Bronchial epithelial cell (primary cell): ENCODE results near the gene CFHR1.

GRCh38 chr1:196819530-196819913, at the start of gene CFHR1:
CFHR1 (plus strand) TSS chr1:196819731.
- RRBS, 2 experiments, result no CpG with 5 or more reads among the region's 1 CpG

GRCh38 chr1:196823446-196823695, 3.8 kb downstream of the CFHR1 start:
- RRBS, 2 experiments, result no CpG with 5 or more reads among the region's 1 CpG

DNA sequence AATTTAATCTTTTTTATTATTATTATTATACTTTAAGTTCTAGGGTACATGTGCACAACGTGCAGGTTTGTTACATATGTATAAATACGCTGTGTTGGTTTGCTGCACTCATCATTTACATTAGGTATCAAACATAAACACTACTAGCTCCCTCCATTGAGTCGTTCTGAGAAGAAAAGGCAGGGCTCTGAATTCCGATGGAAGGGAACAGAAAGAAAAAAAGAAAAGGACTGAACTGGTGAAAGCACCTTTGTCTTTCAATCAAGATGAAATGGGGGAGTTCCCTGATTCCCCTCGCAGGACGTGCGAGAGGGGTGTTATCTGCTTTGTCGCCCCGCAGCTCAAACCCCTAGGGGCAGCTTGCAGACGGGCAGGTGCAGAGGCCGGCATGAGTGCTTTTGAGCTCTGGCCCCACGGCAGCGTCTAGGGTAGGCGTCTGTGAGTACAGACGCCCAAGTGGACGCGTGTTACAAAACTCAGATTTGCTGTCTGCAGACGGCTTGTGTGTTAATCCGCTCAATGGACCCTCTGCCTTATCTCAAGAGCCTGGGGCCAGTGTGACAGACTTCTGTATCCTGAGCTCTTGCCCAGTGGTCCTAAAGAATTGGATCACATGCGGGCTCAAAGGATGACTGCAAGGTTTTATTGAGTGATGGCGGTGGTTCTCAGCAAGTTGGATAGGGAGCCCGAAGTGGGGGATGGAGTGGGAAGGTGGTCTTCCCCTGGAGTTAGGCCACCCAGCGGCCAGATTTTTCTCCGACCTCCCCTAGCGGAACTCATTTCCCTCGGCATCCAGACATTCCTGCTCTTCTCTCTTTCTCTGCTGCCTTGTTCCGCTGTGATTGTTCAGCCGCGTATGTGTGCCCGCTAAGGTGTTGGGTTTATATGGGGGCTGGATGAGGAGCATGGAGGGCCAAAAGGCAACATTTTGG, 9.3 kb downstream of the CFHR4 start:
- RRBS, 2 experiments, result no CpG with 5 or more reads among the region's 30 CpGs

- RRBS, 2 experiments, result no CpG with 5 or more reads among the region's 1 CpG
These were observed 137.0 kb downstream of the DENND1B start for GRCh38 chr1:197638384-197638669.

DNA sequence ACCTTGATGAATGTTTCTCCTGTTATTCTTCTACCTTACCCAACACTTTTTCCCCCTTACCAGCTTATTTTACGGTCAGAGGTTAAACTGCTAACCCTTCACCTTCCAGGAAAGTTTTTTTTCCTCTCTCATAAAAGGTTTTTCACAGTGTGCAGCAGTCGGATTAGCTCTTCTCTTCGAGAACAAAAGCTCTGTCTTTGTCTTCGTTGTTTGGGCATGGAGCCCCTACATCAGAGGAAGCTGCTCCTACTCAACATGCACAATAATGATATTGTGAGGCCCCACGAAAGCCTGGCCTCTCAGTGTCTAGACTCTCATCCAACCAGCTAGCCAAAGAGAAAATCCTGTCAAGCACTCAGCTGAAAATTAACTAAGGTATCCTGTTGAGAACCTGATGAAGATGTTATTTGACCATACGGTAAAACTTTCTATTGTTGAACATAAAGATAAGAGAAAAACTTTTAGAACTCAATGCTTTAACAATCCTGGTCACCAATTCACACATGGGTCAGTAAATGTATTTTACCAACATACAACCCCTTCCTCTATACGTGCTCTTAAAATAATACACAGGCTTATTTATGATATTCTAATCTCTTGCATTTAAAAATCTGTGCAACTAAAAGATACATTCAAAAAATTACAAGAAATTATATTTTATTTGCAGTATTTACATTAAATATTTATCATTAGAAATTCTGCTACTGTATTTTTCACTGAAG, 41.8 kb downstream of the DENND1B start:
- RRBS, 2 experiments, result no CpG with 5 or more reads among the region's 7 CpGs

DNA sequence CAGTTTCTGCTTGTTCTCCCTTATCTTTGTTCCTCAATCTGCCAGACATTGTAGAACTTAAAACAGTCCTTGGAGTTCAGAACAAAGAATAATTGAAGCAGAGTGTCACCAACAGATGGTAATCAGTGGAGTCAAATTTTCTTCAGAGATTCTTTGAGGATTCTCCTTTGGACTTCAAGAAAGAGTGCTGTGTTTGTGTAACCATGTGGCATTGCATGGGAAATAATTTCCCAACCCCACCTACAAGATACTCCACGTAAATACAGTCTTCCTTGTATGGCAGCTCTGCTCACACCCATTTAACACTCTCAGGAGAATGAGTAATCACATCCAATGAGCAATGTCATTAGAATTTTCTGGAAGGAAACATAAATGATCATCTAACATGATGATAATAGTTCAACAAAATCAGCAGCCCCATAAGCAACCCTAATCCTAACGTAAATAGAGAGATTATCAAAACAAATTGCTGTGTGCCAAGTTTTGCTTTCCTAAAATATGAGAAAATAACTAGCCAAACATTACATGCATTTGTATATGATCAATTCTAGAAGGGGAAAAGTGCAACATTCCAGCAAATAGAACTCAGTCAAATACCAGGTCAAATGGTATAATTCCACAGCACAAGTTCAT, 6.8 kb upstream of the DENND1B start:
- RRBS, 2 experiments, result no CpG with 5 or more reads among the region's 2 CpGs

DNA sequence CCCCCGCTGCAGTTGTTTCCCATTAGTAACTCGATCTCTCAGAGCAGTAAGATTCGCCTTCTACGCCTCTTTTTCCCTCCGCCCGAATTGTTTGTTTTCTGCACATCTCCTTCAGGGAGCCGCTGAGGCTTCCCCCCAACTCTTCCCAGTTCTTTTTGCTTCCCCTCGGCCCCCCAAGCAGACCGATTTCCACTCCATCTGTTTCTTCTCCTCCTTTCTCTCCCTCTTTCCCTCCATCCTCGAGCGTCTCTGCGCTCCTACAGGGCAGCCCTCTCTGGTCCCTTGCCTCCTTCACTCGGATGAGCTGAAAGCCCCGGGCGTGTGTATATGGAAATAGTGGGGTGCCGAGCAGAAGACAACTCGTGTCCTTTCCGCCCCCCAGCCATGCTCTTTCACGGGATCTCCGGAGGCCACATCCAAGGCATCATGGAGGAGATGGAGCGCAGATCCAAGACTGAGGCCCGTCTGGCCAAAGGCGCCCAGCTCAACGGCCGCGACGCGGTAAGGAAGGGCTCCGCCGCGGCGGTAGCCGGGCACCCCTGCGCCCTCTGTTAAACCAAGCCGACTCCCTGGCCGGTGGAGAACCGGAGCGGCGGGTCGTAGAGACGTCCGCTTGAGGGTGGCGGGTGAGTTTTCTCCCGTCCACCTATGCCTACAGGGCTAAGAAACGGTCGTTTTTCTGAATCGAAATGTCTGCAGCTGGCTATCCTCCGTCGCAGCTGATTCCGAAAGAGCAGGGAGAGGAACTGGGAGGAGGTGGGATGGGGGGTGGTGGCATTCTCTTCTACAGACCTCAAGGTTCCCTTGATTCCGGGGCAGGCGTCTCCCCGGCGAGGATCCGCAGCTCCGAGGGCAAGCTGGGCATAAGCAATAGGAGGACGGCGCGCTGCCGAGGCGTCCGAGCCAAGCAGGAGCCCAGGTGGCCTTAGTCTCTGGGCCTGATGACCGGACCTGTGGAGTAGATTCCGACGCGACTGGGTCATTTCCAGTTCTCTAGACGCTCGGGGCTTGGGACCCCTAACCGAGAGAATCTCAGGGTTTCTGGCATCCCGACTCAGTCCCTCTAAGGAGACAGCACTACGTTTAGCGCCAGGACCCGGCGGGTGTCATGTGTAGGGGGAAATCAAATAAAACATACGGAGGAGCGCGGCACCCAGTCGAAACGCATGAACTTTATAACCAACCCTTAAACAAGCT, 723 bp downstream of the LHX9 start:
- RRBS, 2 experiments, result 2 to 3% methylated on average over 11 to 13 of the region's 79 CpGs

DNA sequence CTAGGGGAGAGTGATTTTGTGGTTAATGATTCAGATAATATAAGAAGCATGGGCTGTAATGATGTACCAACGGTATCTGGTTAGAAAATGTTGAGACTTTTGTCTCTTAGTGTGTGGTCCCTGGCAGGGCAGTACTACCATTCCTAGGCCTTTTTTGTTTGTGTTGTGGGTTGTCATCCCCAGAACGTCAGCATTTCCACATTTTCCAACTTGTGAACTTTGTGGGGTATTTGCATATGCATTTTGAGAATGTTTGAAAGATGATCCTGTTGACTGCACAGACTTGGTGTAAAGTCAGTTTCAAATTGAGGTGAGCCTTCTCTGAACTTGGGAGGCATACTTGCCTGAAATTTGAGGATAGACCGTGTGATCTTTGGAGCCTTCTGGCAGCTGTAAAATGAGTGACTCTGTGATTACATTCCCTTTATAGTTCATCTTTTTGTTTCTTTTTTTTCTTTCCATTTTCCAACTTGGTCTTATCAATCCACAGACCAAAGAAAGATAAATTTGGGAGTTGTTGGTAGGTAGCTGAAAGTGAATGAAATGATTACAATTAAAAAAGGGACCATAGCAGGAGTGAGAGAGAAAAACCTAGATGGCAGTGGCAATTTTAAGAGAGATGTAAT, 11.6 kb downstream of the NEK7 start:
- RRBS, 2 experiments, result no CpG with 5 or more reads among the region's 3 CpGs

- RRBS, 2 experiments, result no CpG with 5 or more reads among the region's 4 CpGs
These were observed 13.0 kb downstream of the NEK7 start for GRCh38 chr1:198169689-198170362.

- RRBS, 2 experiments, result no CpG with 5 or more reads among the region's 6 CpGs
These were observed 19.1 kb downstream of the NEK7 start for GRCh38 chr1:198175770-198176426.

DNA sequence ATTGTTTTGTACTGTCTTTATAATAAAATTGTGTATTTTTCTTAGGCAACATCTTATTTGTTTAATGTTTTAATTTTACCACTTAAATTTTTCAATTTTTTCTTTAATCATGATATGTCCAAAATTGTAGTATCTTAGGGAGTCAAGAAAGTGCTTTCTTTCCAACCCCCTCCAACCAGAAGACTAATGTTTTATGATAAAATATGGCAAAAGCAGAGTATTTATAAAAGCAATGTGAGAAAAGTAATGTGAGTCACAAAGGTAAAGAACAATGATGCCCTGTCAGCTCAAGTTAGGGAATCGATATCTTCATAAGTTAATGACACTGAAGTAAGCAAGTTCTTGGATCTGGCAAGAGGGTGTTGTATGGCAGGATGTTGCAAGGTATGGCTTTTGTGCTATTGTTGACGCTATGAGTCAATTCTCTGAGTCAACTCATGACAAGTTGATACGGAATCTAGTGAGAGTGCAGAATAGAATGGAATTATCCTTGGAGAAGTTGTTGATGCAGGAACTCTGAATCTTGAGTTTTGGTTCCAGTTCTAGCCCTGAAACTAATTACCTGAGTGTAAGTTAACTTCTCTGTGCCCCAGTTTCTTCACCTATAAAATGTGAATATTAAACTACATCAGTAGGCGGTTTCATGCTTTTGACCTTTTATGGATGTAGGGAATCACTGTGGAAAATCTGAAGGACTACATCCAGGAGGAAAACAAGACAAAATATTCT, 97.1 kb downstream of the ATP6V1G3 start:
- RRBS, 2 experiments, result no CpG with 5 or more reads among the region's 4 CpGs

DNA sequence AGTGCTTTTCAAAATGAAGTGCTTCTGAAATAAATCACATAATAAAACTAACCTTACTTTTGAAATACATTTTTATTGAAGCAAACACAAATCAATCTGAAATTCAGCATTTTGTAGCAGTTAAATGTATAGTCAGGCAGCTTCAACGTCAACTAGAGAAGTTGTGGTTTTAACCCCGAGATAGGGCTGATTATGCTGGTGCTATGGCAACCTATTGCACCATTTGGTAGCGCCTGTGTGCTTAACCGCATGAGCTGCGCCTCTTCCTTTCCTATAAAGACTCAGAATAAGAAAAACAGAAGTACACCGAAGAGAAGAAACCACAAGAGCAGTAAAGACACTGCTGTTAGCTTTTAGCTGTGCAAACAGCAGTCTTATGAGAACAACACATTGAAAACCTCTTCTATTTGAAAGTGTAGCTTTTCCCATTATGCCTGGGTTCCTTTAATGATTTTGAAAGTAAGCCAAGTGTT, 43.0 kb downstream of the PTPRC start:
- RRBS, 2 experiments, result no CpG with 5 or more reads among the region's 6 CpGs

DNA sequence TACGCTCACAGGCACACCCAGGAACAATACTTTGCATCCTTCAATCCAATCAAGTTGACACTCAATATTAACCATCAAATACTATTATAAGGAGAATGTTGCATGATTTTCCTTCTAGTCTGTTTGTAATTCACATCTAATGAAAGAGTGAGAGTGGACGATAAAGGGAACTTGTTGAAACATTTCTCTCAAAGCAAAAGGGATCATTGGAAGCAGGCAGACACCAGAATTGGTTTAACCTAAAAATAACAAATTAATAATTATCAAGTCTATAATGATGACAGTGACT, 55.5 kb downstream of the PTPRC start:
- RRBS, 2 experiments, result no CpG with 5 or more reads among the region's 2 CpGs

DNA sequence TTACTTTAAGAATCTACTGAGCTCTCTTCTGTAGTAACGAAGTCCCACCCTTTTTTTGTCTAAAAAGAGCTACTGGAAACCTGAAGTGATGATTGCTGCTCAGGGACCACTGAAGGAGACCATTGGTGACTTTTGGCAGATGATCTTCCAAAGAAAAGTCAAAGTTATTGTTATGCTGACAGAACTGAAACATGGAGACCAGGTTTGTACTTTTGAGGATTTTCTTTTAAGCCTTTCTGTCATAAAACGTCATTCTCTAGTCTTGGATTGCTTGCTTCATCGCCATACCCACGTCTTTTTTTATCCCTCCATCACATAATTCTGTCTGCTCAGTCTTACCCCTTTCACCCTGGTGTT, 111.6 kb downstream of the PTPRC start:
- RRBS, 2 experiments, result no CpG with 5 or more reads among the region's 4 CpGs

DNA sequence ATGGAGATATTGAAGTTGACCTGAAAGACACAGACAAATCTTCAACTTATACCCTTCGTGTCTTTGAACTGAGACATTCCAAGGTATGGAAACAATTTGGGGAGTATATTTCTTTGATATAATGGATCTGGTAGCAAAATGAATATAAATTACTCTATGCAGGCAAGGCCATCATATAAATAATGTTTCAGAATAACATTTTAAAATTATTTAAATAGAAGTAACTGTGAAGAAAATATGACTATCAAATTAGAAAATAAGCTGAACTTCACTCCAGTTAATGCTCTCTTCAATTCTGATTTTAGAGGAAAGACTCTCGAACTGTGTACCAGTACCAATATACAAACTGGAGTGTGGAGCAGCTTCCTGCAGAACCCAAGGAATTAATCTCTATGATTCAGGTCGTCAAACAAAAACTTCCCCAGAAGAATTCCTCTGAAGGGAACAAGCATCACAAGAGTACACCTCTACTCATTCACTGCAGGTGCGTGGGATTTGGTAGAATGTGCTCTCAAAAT, 113.5 kb downstream of the PTPRC start:
- RRBS, 2 experiments, result no CpG with 5 or more reads among the region's 4 CpGs

- RRBS, 2 experiments, result no CpG with 5 or more reads among the region's 2 CpGs
These were observed 123.1 kb downstream of the PTPRC start for GRCh38 chr1:198762055-198762254.

GRCh38 chr1:198929206-198929465, 290.3 kb downstream of the PTPRC start:
- RRBS, 2 experiments, result no CpG with 5 or more reads among the region's 2 CpGs

DNA sequence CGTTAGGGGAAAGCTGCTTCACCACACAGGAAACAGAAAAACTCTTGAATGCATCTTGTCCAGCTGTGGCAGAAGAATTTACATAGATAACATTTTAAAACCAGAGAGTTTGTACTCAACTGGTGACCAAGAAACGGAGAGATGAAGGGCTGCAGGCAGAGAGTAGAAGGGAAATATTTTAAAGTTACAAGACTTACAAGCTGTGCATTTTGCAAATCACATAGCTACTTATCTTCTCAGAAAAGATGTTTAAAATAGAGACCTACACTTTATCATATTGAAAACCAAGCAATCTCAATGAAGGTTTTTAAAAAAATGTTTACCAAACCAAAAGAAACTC, 402.9 kb downstream of the PTPRC start:
- RRBS, 2 experiments, result no CpG with 5 or more reads among the region's 2 CpGs

GRCh38 chr1:200033360-200033863, 5.9 kb downstream of the NR5A2 start:
- RRBS, 2 experiments, result no CpG with 5 or more reads among the region's 10 CpGs